Bronchus fibroblast of lung (primary cell): Measurements from ENCODE around the gene GDAP2.

DNA sequence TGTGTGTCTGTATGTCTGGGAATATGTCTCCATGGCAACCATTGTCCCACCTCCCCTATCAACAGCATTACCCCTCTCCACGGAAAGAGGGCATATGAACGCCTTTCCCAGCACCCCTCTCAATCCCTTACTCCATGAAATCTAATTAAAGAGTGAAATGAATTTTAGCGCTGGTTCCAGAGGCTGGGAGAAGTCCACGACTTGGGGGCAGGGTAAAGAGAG, 31.5 kb upstream of the PTGFRN start:
- RAMPAGE, long total RNA: no peak

DNA sequence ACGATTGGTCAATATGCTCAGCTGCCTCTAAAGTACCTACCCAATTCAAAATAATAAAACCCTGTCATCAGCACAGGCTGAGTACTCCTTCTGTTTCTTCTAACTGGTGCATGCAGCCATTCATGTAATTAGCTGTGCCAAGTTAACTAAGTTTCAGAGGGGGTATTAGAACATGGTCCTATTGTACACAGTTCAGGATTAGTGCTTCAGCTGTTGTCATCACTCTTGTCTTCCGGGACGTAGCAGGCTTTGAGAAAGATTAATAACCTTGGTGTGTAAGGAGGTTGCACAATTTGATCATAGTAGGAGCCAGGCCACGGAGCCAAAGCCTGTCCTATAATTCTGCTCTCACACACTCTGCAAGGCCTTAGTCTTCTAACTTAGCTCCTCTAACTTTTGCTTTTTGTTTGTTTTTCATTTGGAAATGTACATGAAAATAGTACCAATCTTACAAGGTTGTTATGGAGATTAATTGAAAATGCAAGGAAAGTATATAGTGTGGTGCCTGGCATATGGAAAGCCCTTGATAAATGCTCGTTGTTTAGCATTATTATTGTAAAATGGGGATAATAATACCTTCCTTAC, 44.8 kb downstream of the PTGFRN start:
- RAMPAGE, long total RNA: no peak

DNA sequence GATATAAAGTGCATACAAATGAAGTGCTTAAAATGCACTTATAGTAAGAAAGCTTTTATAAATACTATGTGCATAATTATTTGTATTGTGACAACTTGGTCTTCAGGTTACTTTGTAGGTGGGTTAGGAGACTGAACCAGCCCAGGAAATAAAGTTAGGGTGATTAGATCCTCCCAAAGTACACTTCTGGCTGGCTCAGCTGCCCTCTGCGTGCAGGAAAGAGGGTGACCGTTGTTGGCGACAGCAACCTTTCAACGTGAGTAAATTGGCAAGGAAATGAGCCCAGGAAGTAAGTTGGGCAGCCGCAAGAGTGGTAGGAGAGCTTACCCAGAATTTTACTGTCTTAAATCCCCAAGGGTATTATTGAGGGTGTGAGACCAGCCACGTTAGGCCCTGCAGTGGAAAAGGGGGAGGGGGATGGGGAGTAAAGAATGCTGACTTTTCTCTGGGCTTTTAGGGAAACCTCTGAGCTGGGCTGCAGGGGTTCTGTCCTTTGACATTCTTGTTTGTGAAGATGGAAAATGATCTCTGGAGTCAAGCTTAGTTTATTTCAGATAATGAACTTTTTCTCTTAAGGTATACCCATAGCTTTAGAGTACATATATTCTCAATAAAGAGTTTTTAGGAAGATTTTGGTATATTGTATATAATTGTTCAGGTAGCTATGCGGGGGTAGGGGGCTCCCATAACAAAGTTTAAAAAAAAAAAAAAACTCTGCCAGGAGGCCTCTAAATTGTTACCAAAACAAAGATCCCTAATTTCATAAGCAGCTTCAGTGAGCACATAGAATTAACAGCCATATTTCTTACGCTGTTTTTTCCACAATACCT, 1.8 kb downstream of the TENT5C start:
- RAMPAGE, long total RNA: no peak

GRCh38 chr1:117612421-117612735, 6.5 kb downstream of the TENT5C start:
- RAMPAGE, long total RNA: no peak

DNA sequence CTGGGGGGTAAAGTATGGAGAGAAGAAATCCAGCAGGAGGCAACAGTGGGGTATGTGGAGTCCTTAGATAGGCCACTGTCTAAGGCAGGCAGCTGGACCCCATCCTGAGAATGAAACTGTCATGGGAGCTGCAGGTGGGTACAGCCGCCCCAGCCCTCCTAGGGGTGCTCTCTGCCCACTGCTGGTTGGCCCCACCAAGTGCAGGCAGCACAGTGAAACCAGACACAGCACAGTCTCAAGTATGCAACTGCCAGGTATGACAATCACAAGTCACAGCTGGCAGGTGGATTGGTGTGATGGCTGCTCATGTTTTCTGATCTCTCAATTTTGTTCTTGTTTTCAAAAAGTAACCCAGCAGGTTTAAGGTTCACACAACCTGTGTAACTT, 80.6 kb downstream of the TENT5C start:
- RAMPAGE, long total RNA: no peak

GRCh38 chr1:117929130-117929860, at the start of gene GDAP2:
Gene GDAP2 (minus strand): TSS chr1:117929621.
- RAMPAGE, long total RNA: start-site peak on the plus strand at chr1:117929753-117929790, 123 and 33 reads in 2 replicates

DNA sequence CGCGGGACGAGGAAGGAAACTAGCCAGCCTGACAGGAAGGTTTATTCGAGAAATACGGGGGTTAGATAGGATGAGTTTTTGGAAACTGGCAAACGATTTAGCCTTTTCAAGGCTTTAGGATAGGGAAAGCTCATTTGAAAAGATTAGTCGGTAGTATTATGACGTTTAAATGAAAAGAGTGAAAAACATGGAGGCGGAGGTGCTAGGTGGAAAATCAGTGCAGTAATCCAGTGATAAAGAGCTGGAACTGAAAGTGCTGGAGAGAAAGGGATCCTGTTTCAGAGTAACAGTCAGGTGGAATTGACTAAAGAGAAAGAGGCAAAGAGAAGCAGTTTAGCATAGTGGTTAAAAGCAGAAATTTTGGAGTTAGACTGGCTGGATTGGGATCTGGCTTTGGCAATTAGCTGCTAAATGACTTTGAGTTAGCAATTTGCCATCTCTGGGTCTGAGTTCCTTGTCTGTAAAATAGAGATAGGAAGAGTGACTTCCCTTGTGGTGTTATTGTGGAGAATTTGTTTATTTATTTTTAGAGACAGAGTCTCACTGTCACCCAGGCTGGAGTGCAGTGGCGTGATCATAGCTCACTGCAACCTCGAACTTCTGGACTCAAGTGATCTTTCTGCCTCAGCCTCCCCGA, 1.0 kb downstream of the WDR3 start:
- RAMPAGE, long total RNA: no peak

GRCh38 chr1:118101601-118102092, 83.4 kb downstream of the SPAG17 start:
- RAMPAGE, long total RNA: no peak

- RAMPAGE, long total RNA: no peak
Measured at GRCh38 chr1:118291610-118292227, 106.7 kb upstream of the SPAG17 start.

- RAMPAGE, long total RNA: no peak
Measured at GRCh38 chr1:118960039-118961219, 27.7 kb downstream of the TBX15 start.

GRCh38 chr1:119080387-119081176, 59.9 kb downstream of the WARS2 start:
- RAMPAGE, long total RNA: no peak

GRCh38 chr1:119661990-119662487, 14.0 kb upstream of the ZNF697 start:
- RAMPAGE, long total RNA: no peak

DNA sequence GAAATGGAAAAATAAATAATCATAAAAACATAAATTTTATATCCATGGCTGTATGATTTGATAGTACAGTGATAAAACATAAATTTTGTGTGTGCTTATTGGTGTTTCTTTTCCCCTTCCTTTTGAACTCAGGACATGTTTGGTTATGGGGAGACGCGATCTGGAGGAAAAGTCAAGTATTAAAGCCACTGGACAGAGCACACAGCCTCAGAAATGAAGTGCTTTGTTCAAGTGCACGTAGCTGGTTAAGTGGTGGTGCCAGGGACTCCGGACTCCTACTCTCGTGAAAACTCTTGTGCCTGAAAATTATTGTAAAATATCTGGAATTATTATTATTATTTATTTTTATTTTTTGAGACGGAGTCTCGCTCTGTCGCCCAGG, 9.7 kb upstream of the HMGCS2 start:
- RAMPAGE, long total RNA: no peak

DNA sequence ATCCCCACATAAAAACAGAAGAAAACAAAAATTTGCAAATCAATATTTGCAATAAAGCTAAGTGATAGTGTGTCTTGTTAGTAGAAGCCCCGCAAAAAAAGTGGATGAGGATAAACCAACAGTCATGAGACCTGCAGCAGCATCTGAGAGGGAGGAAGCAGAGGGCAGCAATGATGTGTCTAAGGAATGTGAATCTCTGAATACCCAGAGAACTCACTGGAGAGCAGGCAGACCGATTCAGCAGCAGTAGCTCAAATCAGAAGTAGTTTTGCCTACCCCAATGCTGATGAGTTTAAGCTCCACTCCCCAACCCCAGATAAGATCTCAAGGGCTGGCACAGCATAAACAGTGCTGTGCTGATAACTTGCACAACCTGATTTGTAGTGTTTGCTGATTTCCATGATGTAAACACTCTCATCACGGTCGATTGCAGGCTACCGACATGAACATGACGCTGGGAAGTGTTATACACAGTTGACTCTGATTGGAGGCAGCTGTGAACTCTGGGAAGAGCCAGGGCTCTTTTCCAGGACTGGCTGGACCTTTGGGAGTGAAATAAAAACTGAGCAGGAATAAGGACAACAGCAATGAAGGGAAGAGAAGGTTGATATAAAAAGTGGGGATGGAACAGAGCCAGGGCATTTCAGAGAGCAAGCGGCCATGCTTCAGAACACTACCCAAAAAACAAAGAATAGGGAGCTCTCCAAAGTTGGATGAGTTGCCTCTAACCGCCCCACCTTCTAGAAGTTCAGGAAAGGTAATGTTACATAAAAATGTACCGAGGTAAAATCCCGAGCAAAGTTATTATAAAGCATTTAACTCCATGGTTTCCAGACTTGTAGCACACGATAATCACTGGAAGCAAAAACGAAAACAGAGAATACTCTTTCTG, 11.3 kb upstream of the HMGCS2 start:
- RAMPAGE, long total RNA: no peak

DNA sequence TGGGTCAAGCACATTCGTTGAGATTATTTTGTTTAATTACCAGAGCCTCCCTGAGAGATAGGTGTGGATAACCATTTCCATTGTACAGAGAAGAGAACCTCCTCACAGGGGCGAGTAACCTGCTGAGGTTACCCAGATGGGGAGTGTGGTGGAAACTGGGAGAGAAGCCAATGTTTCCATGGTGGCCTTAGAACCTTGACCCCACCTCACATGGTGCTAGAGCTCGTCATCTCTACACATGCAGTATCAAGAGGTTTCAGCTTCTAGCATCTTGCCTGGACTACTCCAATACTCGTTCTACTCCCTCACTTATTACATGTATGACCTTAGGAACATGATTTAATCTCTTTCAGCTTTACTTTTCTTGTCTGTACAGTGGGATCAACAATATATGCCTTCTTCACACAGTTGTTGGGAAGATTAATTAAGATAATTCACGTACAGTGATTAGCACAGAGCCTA, 4.7 kb downstream of the REG4 start:
- RAMPAGE, long total RNA: no peak

GRCh38 chr1:120461113-120461435, 46.2 kb downstream of the NBPF8 start:
- RAMPAGE, long total RNA: no peak

DNA sequence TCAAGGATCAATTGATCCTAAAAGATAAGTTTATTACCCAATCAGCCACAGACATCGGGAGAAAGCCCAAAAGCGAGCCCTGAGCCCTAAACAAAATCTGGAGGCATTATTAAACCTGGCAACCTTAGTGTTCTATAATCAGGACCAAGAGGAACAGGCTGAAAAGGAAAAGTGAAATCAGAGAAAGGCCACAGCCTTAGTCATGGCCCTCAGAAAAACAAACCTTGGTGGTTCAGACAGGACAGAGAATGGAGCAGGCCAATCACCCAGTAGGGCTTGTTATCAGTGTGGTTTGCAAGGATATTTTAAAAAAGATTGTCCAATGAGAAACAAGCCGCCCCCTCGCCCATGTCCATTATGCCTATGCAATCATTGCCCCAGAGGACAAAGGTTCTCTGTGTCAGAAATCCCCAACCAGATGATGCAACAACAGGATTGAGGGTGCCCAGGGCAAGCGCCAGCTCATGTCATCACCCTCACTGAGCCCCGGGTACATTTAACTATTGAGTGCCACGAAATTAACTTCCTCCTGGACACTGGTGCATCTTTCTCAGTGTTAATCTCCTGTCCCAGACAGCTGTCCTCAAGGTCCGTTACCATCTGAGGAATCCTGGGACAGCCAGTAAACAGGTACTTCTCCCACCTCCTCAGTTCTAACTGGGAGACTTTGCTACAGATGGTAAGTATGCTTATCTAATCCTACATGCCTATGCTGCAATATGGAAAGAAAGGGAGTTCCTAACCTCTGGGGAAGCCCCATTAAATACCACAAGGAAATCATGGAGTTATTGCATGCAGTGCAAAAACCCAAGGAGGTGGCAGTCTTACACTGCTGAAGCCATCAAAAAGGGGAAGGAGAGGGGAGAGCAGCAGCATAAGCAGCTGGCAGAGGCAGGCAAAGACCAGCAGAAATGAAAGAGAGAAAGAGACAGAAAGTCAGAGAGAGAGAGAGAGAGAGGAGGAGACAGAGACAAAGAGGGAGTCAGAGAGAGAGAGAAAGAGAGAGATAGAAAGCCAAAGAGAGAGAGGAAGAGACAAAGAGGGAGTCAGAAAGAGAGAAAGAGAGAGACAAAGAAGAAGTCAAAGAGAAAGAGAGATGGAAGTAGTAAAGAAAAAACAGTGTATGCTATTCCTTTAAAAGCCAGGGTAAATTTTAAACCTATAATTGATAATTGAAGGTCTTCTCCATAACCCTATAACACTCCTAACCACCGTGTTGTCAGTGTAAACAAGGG, 326.9 kb downstream of the SRGAP2C start:
- RAMPAGE, long total RNA: no peak

- RAMPAGE, long total RNA: no peak
Measured at GRCh38 chr1:121551337-121552010, 366.7 kb downstream of the SRGAP2C start.

DNA sequence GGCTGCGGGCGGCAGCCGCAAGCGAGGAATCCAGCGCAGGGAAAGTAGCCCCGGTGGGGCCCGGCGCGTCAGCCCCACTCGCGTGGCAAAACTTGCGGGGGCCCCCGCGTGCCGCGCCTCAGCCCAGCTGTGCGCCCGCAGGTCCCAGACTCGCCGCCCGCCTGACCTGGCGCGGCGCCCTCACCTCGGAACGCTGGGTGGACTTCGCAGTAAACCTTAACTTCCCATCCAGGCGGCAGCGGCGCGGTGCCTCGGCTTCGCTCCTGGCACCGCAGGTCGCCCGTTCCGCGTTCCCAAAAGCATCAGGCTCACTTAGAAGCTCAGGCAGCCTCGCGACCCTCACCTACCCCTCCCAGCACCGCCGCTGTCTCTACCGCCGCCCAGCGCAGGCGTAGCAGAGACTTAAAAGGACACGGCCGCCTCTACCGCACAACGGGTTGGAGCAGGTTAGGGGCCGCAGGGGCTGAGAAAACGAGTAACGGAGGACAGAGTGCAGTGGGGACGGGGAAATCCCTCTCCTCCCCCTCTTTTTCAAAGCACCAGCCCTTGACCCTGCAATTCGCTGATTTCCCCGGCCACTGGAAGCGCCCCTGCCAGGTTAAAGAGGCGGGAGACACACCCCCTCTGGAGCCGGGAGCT, 262.6 kb downstream of the H3-7 start:
- RAMPAGE, long total RNA: no peak

DNA sequence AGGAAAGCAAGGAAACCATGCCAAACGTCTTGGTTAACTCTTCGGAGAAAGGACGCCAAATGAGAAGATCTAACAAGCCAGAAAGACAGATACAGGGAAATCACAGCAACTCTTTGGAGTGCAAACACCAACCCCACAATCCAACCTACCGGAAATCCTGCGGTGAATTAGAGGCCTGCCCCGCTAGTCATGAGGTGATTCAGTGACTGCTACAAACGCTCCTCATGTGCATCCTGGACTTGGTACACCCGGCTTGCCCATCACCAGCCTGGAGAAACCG, 835 bp downstream of the NBPF15 start:
- RAMPAGE, long total RNA: no peak